Monocyte (primary cell): ENCODE measurements around the gene DDIT4.

GRCh38 chr10:71745436-71745900, 25.9 kb upstream of the C10orf105 start:
- PRO-cap, 2 experiments: peak in 2 of 2 experiments; most common minus-strand start chr10:71745665 (in 2)

DNA sequence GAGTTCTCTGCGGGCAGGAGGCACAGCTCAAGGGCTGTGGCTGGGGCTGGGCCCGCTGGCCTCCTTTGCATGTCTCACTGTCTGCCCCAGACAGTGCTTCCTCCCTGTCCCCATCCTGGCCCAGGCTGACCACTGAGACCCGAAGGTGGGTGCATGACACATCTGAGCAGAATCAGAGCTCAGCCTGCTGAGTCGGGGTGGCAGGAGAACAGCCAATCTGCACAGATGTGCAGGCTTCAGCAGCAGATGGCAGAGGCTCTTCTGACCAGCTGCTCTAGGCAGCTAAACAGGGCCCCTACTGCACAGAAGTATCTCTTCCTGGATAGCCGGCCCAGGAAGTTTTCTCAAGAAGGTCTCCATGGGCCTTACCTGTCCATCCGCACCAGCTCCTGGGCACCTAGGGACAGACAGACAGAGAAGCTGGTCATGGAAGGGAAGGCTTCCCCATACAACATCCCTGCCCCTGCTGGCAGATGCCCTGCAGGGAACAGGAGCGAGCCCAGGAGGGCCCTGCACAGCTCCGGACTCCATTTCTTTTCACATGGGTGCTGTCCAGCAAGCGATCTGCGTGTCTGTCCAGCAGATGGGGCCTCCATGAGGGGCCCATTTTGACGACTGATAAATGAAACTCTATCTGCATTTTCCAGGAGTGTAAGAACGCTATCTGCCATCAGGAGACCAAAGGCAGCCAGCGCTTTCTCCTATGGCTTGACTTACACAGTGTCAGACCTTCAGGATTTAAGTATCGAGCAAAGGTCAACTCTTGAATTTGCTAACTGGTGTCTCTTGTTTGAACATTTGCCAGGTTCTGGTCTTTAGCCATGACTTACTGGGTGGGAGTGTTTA, 20.5 kb downstream of the VSIR start:
- PRO-cap, 2 experiments: peak in 1 of 2 experiments; most common minus-strand start position 415 of the sequence (in 1)

DNA sequence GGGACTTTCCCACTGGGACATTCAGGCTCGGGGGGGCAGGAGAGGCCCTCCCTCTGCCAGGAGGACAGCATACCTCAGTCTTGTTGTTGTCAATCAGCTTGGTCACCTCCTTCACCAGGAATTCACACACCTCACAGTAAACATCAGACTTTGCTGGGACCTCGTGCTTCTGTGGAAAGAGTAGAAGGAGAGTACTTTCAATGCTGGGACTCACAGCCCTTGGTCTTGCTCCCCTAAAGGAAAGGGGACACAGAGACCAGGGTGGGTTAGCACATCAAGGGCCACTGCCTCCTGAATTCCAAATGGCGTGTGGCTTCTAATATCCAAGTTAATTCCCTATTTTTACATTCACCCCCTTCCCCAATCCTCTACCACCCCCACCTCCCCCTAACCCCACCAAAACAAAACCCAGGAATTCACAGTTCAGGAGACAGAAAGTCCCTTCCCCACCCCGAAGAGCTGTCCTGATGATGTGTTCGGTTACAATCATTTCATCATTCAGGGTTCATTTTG, 30.8 kb downstream of the PSAP start:
- PRO-cap, 2 experiments: no peak in any of the 2 experiments

GRCh38 chr10:71831042-71831673, 19.9 kb downstream of the PSAP start:
- PRO-cap, 2 experiments: no peak in any of the 2 experiments

DNA sequence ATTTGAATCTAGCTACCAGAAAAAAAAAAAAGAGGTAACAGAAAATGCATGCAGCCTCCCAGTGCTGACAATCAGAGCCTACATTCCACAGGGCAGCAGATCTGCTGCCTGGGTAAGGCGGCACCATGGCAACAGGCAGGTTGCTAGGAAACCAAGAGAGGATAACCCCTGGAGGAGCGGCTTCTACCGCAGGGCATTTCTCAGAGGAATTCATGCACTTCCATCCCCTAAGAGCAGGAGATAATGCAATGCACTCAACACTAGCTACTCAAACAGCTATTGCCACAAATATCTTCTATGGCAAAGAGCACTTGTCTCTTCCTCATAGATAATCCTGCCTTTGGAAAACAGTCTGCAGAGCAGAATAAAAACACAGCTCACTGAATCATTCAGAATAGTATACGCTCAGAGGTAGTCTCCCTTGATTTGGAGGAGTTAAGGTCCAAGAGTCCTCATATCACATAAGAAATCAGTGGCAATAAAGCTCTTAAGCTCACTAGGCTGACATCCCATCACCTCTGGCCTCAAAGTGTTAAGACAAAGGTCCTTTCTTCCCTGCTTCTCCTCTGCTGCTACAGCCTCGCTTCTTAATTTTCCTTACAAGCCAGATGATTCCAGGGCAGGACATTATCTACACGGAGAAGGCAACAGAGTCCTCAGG, 10.8 kb downstream of the PSAP start:
- PRO-cap, 2 experiments: peak in 1 of 2 experiments; most common minus-strand start position 565 of the sequence (in 1)

DNA sequence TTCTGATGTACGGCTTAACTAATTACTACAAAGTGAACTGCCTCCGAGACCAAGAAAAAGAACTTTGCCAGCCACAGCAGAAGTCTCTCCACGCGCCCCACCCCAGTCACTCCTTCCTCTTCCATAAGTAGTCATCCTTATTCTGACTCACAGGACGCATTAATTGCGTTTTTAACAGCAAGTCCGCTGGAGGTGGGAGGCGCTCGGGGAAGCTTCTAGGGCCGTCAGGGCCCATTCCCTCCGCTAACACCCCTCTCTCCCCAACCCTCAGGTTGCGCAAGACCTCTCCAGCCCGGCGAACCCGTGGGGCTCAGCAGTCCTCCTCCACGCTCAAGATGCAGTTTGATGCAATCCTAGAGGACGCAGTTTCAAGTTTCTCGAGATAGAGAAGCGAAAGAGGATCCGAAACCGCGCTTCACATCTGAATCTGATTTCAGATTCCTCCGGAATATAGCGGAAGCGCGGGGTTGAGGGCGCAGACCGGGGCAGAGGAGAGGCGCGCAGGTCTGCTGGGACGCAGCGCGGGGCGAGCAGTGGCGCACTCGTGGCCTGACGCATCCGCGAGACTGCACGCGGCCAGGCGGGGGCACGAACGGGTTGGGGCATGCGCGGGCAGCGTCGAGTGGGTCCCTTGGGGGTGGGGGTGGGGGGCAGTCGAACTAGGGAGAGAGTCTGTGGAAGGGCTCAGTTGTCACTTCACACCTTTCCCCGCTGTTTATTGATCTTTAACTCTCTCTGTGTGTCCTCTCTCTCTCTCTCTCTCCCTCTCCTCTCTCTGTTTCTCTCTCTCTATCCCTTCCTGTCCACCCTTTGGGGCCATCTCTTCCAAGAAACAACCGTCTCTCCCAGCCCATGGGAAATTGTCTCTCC, 37.8 kb upstream of the PSAP start:
- PRO-cap, 2 experiments: peak in 2 of 2 experiments; most common plus-strand start position 478 of the sequence (in 2); most common minus-strand start position 66 of the sequence (in 2)

DNA sequence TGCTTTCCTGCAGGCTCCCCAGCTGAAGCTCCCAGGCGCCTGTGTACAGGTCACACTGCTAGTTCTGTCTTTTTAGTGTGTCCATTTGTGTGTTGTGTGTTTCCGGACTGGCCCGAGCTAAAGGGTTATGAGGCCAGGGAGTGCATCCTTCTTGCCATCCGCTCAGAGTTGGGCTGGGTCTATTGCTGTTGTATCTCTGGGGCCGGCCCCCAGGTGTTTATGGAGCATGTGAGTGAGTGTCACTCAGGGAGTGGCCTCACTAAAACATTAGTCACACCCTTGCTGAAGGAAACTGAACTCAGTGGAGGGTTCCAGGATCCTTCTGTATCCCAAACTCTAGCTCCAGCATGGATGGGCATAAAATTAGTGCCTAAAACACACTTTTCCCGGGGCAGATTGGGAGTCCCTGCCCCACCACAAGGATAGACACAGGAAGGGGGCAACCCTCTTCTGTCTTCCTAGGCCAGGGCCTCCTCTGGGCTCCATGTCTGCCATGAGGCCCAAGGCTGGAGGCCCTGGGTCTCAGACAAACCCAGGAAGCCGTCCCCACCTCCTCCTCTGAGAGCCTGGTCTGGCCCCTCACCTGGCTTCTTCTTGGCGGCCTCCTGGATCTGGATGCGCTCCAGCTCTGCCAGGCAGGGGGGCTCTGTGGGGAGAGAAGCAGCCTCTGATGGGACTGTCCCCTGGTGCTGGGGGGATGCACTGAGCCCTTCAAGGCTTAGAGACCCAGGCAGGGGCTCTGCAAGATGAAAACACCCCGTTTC, 24.6 kb downstream of the SPOCK2 start:
- PRO-cap, 2 experiments: no peak in any of the 2 experiments

- PRO-cap, 2 experiments: no peak in any of the 2 experiments
Measured at GRCh38 chr10:72070156-72070614, 18.2 kb downstream of the SPOCK2 start.

GRCh38 chr10:72074686-72075149, 13.6 kb downstream of the SPOCK2 start:
- PRO-cap, 2 experiments: no peak in any of the 2 experiments

- PRO-cap, 2 experiments: no peak in any of the 2 experiments
Measured at GRCh38 chr10:72076878-72077422, 11.4 kb downstream of the SPOCK2 start.

DNA sequence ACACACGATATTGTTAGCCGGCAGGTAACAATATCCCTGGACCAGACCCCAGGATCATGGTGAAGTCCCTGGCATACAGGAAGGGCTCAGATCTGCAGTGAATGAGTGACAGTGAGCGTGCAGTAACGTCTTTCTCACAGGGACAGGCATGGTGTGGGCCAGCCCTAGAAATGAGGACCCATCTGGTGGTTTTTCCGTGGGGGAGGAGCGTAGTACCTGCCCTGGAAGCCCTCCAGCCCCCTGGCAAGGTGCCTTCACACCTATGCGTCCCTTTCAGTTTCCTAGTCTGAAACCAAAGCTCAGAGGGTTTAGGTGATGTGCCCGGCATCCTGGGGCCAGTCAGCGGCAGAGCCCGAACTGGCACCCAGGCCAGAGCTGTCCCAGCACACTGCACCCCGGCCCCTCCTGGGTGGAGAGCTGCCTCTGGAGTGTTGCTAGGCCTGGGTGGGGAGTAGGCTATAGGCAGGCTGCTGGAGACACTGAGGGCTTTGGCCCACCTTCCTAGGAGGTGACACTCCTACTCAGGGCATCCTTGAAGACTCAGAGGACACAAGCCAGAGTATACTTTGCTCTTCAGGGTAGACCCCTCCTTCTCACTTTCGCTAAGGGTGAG, 4.2 kb downstream of the SPOCK2 start:
- PRO-cap, 2 experiments: no peak in any of the 2 experiments

DNA sequence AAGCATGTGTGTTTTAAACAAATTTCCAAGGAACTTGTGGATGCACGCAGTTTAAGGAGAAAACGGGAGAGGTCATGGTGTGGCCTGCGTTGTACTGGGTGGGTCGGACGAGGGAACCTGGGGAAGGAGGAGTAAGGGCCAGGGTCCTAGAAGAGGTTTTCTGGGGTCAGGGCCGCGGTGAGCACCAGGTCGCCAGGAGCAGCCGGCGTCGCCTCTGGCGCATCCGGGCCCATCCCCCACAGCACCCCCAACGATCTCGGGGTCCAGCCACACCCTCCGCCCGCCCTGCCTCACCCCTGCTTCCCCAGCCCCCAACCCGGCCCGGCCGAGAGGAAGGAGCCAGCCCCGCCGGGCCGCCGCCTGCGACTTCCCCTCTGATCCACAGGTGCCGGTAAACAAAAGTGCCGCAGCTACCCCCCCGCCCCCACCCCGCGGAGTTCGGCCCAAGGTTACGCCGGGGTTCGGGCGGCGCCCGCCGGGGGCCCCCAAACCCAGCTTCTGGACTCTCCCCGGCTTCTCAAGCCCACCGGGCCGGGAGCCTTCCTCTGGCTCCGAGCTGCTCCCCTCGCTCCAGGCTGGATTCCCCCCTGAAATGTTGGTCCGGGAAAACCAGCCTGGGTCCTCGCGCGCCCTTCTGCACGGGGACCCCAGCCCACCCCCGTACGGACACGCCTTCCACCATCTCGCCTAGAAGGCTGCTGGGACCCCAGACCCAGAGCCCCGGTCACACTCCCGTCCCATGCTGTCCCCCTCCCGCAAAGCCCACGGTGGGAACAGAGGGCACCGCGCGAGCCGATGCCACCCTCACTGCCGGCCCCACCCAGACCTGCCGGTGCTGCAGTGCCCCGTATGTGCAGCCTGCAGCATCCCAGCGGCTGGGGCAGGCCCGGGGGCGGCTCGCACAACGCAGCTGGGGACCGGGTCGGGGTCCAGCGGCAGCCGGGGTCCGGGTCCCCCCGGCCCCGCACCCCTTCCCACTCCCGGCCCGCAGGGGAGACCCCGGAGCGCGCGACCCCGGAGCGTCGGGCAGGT, 1.2 kb downstream of the SPOCK2 start:
- PRO-cap, 2 experiments: no peak in any of the 2 experiments

- PRO-cap, 2 experiments: no peak in any of the 2 experiments
Measured at GRCh38 chr10:72196748-72197137, 19.1 kb upstream of the ANAPC16 start.

- PRO-cap, 2 experiments: no peak in any of the 2 experiments
Measured at GRCh38 chr10:72249369-72249568, 24.5 kb upstream of the DDIT4 start.

DNA sequence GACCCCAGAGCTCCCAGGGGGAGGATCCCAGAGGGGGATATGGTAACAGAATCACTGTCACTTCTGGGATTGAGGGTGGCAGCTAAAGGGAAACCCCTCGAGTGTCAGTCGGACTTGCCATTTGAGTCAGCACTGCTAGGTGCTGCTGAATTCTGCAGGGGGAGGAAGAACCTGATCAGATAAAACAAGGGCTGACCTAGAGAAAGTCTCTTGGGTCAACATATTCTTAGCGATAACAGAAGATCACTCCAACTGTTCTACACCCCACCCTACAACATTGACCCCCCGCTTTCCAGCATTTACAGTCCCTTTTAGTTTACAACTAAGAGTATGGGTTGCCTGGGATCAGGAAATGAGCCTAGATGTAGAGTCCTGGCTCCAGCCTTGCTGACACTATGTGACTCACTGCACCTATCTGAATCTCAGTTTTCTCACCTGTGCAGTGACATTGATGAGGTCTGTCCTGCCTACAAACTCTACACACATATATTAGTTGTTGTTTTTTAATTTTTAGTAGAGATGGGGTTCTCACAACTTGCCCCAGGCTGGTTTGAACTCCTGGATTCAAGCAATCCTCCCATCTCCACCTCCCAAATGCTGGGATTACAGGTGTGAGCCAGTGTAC, 12.2 kb upstream of the DDIT4 start:
- PRO-cap, 2 experiments: no peak in any of the 2 experiments

GRCh38 chr10:72273888-72274125, at the start of gene DDIT4:
Gene DDIT4 (plus strand): TSS chr10:72273924.
- PRO-cap, 2 experiments: peak in 2 of 2 experiments; most common plus-strand start chr10:72273924 (in 2)

- PRO-cap, 2 experiments: no peak in any of the 2 experiments
Measured at GRCh38 chr10:72278376-72279135, 4.8 kb downstream of the DDIT4 start.

GRCh38 chr10:72318830-72319240, 35.9 kb downstream of the DNAJB12 start:
- PRO-cap, 2 experiments: no peak in any of the 2 experiments

- PRO-cap, 2 experiments: peak in 2 of 2 experiments; most common minus-strand start chr10:72343481 (in 2)
Measured at GRCh38 chr10:72343317-72343579, 11.5 kb downstream of the DNAJB12 start.

DNA sequence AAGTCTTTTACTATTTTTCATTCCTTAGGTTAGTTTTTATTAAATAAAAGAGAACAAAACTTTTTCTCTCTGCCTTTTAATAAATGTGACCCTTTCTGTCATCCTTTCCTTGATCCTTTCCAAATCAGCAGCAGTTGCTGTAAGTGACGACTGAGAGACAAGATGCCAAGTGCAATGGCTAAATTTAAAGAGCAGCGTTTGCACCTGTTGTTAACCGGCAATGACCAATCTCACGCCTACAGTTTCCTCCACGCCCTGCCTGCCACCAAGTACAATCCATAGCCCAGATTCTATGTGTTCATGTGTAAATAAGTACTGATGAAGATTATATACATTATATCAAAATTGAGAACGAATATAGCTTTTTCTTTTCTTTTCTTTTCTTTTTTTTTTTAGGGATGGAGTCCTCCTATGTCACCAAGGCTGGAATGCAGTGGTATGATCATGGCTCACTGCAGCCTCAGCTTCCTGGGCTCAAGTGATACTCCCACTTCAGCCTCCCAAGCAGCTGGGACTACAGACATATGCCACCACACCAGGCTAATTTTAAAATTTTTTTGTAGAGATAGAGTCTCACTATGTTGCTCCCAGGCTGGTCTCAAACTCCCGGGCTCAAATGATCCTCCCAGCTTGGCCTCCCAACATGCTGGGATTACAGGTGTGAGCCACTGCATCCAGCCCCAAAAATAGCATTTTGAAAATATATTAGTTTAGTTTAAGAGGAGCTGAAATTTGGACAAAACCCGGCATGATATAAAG, 6.5 kb upstream of the MCU start:
- PRO-cap, 2 experiments: no peak in any of the 2 experiments